PC-3 (cell line): ENCODE results near the genes ZNF181, ZNF30 and GRAMD1A.

DNA sequence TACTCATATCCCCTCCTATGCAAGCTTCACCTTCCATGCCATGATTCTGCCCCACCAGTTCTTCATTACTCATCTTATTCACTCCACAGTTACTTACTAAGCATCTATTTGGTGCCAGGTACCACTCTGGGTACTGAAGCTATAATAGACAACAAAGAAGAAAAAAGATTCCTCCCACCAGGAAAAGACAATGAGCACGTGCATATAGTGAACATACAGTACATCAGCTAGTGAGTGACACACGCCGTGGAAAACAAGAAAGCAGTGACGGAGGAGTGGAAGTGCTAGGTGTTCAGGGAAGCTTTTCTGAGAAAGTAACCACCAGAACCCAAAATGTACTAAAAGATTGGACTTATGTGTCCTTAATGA is 67.0 kb downstream of the WTIP start:
- RAMPAGE, long total RNA: no peak

GRCh38 chr19:34667519-34668437 is 9.2 kb downstream of the SCGB2B2 start:
- RAMPAGE, long total RNA: no peak

GRCh38 chr19:34733770-34734447 is at the start of gene ZNF181:
Gene ZNF181, plus strand, starts transcription at chr19:34734243.
- RAMPAGE, long total RNA: no peak

GRCh38 chr19:34926680-34927562 is at the start of gene ZNF30:
Gene ZNF30, plus strand, starts transcription at chr19:34926903.
- RAMPAGE, long total RNA: no peak

- RAMPAGE, long total RNA: no peak
Measured at GRCh38 chr19:35000066-35000851, at the start of gene GRAMD1A. Gene GRAMD1A, plus strand, starts transcription at chr19:35000323.

DNA sequence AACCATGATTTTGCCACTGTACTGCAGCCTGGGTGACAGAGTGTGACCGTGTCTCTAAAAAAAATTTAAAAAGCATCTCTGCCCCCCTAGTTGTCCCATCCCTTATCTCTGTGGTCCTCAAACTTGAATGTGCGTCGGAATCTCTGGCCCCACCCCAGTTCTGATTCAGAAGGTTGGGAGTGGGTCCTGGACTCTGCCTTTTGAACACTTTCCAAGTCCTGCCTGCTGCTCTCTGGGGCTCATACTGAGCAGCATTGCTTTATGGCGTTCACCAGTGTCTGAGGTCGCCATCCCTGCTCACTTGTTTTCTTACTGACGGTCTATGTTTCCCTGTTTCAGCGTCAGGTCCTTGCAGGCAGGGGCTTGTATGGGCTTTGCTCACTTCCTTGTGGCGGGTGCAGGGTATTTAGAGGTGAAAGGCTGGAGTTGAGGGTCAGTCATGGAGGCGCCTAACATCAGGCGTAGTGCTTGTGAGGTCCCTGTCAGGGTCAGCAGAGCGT is 4.2 kb downstream of the GRAMD1A start:
- RAMPAGE, long total RNA: no peak

DNA sequence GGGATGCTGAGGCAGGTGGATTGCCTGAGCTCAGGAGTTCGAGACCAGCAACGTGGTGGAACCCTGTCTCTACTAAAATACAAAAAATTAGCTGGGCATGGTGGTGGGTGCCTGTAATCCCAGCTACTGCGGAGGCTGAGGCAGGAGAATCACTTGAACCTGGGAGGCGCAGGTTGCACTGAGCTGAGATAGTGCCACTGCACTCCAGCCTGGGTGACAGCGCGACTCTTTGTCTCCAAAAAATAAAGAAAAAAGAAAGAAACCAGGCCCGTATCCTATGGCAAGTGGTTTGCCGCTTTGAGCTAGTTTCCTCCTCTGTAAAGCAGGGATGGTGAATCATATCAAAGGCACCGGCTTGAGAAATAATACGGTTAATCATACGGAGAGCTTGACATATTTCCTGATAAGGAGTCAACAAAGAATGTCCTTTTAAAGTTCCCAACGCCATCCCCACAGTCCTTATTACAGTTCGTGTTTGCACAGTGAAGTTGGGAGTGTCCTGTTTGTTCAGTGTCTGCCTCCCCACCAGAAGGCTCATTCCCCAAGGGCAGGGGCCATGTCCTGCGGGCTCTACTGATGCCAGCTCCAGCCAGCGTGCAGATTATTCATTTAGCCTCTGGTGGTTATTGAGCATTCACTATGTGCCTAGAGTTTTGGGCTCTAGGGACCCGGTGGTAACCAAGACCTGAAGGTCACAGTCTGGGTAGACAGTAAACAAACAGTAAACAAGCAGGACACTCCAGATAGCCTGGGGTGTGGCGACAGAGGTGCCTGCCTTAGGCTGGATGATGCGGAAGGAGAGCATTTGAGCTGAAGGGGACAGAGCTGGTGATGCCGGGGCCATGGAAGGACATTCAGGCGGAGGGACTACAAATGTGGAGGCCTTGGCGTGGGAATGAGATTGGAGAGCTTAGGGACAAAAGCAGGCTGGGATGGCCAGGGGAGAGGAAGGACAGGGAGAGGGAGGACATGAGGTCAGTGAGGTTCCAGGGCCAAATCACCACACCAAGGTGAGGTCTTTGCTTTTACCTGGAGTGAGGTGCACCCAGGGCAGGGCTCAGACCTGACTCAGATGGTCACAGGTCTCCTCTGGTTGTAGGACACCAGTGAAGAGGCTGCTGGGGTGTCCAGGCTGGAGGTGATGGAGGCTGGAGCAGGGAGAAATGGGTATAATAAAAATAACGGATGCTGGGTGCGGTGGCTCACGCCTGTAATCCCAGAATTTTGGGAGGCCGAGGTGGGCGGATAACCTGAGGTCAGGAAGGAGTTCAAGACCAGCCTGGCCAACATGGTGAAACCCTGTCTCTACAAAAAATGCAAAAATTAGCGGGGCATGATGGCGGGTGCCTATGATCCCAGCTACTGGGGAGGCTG is 6.5 kb downstream of the GRAMD1A start:
- RAMPAGE, long total RNA: no peak

DNA sequence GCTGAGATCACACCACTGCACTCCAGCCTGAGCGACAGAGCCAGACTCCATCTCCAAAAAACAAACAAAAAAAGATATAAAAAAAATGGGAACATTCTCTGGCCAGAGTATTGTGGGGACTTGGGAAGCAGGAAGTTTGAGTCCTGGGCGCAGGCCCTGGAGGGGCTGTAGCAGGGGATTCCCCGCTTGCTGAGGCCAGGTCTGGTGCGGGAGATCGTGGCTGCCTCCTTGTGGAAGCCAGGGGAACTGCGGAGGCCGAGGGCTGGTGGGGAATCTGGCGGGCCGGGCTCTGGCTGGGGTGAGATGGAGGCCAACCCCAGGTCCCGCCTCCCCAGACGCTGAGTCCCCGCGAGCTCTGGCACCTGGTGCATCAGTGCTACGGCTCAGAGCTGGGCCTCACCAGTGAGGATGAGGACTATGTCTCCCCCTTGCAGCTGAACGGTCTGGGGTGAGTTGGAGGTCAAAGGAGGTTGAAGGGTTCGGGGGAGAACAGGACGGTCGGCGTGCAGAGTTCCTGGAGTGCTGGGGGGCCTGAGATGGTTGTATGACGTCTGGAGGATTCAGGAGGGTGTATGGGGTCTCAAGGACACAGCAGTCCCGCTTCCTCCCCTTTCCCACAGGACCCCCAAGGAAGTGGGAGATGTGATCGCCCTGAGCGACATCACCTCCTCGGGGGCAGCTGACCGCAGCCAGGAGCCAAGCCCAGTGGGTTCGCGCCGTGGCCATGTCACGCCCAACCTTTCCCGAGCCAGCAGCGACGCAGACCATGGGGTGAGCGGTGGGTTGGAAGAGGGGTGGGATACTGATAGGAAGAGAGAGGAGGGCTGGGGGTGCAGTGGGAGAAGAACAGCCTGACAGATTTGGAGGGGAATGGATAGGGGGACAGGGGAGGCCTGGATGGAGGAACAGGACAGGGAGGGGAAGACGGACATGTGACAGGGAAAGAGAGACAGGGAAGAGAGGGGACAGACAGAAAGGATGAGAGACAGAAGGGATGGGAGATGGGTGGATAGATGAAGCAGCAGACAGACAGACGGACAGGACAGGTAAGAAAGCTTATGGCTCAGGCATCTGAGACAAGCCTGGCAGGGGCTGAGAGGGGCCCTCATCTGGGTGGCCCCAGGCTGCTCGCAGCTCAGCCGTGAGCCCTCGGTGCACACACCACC is 13.2 kb downstream of the GRAMD1A start:
- RAMPAGE, long total RNA: no peak

DNA sequence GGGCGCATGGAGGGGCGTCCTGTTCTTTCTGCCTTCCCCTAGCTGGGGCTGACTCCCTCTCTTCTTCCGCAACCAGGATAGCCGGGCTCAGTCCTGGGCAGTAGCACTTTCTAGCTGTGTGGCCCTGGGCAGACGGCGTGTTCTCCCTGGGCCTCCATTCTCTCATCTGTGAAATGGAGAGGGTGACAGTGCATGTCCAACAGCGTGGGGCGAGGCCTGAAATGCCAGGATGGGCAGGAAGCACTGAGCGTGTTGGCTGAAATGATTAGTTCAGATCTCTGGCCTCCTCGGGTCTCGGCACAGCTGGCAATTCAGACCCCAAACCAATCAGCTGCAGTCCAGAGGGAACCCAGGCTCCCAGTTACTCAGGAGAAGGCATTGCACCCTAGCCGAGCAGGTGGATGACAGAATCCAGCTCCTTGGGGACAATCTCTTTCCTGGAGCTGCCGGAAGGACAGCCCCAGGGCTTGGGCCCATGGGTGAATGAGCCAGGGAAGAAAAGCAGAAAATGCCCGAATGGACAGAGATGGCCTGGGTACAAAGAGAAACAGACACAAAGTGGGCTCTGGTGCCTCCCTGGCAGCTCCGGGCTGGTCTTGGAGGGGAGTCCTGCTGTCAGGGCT is 1.9 kb downstream of the HPN start:
- RAMPAGE, long total RNA: no peak

DNA sequence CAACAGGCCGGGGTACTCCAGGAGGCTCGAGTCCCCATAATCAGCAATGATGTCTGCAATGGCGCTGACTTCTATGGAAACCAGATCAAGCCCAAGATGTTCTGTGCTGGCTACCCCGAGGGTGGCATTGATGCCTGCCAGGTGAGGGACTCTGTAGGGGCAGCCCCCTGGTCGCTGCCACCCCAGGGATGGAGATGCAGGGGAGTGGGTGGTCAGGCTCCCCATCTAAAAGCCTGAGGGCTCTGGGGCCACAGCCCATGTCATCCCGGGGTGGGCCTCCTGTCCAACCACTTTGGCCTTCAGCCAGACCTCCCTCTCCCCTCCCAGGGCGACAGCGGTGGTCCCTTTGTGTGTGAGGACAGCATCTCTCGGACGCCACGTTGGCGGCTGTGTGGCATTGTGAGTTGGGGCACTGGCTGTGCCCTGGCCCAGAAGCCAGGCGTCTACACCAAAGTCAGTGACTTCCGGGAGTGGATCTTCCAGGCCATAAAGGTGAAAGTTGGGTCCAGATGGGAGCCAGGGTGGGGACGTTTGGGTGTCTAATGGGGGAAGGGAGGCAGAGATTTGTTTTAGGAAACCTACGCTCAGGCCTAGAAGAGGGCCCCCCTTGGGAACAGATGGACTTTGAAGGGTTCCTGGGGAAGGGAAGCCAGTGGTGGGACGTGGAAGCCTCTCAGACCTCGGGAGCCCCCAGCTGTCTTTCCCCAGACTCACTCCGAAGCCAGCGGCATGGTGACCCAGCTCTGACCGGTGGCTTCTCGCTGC is 24.2 kb downstream of the HPN start:
- RAMPAGE, long total RNA: no peak

GRCh38 chr19:35157891-35158572 is 3.5 kb downstream of the FXYD5 start:
- RAMPAGE, long total RNA: no peak

- RAMPAGE, long total RNA: no peak
Measured at GRCh38 chr19:35240125-35240707, 8.6 kb upstream of the LSR start.

DNA sequence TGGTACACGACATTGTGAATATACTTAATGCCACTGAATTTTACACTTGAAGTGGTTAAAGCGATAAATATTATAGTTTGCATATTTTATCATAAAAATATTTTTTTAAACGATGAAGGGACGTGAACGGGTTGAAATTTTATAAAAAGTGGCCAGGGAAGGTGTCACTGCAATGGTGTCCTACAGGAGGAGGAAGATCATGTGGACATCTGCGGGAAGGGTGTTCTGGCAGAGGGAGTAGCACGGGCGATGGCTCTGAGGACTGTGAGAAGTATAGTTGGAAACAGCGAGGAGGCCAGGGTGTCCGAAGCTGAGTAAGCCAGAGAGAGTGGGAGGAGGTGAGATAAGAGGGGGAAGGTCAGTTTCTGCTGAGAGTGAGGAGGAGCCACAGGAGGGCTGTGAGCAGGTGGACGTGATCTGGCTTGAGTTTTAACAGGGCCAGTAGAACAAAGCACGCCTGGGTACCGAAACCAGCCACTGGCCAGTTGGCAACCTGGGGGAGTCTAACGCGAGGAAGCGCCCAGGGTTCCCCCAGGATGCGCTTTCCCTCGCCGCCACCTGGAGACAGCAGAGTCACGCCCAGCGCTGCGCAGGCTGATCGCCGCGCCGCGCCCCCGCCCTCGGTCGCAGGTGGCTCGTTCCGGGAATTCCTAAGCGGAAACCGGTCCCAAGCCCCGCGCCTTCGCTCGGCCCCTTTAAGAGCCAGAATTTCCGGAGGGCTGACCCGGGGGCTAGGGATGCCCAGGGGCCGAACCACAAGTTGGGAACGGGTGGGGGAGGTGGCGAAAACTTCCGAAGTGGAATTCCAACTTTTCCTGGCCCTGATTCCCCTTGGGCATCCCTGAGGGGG is 1.2 kb upstream of the LSR start:
- RAMPAGE, long total RNA: no peak

DNA sequence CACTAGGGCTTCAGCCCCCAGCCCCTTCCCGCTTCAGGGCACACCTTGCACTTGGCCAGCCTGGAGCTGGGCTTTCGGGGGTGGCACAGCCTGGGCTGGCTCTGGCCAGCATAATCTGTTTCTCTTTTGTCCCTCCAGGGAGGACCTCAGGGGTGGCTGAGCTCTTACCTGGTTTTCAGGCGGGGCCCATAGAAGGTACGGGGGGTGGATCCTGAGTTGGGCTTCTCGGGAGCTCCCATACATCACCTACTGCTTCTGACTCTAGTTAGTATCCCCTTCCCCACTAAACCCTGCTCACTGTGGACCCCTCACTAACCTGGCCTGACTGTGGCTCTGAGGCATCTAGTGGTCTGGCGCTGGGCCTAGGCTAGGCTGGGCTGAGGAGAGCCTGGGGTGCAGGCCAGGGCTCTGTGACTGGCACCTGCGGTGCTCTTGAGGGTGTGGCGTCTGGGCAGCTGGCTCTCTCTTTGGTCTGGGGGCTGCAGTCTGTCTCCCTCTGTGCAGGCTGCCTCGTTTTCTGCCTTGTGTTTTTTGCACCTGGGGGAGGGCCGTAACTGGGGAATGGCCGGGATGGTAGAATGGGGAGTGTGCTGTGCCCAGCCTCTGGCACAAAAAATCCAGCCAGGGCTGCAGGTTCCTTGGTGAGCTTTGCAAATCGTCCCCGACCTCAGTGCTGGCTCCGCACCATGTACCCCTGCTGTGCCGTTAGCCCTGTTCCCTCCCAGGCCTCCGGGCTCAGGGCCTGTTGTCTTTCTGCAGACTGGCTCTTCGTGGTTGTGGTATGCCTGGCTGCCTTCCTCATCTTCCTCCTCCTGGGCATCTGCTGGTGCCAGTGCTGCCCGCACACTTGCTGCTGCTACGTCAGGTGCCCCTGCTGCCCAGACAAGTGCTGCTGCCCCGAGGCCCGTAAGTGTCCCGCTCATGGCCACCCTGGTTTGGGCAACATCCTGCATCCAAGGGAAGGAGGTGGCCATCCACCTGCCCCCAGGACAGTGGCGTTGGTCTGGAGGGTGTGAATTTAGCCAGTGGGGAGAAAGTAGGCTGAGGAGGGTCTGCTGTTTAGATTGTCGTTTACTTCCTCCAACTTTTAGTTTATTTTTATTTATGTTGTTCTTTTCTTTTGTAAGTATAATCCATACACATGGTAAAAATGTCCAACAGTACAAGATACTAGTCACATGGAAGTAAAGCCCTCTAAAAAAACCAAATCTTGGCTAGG is 6.6 kb upstream of the USF2 start:
- RAMPAGE, long total RNA: no peak

DNA sequence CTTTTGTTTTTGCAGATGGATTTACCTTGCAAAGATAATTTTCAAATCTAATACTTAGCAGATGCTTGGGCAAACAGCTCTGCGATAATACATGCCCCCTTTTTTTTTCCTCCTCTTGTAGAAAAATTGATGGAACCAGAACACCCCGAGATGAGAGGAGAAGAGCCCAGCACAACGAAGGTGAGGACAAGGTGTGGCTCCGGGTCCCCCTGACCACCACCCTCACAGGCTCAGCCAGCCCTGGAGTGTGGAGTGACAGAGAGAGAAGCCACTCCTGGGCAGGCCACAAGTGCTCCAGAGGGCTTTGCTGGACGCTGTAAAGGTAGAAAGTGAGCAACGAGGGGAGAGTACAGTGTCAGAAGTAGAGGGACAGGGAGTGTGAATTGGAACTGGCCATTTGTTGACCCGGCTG is 2.2 kb downstream of the USF2 start:
- RAMPAGE, long total RNA: no peak

DNA sequence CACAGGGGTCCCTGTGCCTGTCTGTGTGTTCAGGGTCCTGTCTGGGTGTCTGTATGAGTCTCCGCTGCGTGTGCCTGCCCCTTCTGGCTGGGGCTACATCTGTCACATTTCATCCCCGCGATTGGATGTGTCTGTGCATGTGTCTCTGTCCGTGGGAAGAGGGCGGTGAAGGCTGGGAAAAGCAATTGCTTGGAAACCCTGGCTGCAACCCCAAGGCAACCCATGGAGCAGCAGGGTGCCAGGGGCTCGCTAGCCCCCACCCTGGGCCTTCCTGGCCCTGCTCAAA is 1.4 kb downstream of the MAG start:
- RAMPAGE, long total RNA: no peak

DNA sequence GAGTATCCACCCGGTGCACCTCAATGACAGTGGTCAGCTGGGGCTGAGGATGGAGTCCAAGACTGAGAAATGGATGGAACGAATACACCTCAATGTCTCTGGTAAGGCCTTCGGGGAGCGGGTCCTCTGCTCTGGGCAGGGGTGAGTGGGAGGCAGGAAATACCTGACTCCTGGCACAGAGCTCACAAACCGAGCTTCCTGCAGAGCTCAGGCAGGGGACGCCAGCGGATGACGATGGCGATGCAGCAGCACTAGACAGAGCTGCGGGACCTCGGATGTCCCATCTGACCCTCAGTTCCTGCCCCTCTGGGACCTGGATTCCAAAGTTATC is 3.8 kb downstream of the CD22 start:
- RAMPAGE, long total RNA: no peak

DNA sequence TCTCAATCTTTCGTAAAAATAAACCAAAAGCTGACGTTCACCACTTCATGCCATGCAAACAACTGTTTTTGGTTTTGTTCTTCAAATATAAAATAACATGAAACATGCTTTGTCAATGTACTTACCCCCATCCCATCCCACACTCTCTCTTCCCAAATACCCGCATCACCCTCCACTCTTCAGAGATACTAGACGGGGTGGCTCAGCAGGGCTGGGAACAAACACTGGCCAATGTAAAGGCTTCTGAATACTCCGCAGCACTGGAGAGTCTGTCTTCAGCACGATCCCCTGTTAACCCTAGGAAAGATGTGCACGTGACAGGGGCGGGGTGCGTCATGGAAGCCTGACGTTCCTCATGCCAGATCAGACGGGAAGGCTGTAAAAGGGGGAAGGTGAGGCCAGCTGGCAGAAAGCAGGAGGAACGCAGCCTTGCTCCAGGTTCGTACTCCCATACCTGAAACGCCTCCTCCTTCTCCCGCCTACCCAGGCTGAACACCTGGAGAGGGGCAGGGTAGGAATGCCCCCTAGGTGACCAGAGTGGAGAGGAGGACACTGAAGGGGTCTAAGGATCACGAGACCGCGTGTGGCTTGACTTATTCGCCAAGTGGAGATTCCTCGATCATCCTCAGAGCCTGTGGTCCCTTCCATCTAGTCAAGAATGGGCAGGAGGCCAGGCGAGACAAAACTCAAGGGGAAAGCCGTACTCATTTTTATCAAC is 18.4 kb upstream of the FFAR2 start:
- RAMPAGE, long total RNA: no peak

GRCh38 chr19:35445709-35447009 is 1.9 kb upstream of the FFAR2 start:
- RAMPAGE, long total RNA: no peak

- RAMPAGE, long total RNA: no peak
Measured at GRCh38 chr19:35493771-35494409, 3.6 kb upstream of the KRTDAP start.